Calu3 (cell line): Measurements from ENCODE around the genes C22orf42, BPIFC and TIMP3.

- PRO-cap, result no peak
Observed at GRCh38 chr22:31087673-31088161, 6.6 kb downstream of the SMTN start.

- PRO-cap, result no peak
Observed at GRCh38 chr22:31108037-31108242, 572 bp upstream of the SELENOM start.

DNA sequence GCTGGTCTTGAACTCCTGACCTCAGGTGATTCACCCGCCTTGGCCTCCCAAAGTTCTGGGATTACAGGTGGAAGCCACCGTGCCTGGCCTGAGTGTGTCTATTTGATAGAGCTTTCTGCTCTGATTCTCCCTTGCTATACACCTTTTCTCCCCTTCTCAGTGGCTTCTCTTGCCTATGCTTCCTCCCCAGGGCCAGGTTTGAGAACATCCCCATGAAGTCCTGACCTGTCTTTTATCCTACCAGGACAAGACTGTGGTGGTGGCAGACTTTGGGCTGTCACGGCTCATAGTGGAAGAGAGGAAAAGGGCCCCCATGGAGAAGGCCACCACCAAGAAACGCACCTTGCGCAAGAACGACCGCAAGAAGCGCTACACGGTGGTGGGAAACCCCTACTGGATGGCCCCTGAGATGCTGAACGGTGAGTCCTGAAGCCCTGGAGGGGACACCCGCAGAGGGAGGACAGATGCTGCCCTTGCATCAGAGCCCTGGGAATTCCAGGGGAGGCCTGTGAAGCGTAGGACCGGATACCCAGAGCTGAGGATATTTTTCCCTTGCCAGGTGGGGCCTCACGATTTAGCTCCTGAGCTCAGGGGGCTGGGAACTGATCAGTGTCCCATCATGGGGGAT, 19.9 kb downstream of the PIK3IP1 start:
- PRO-cap, result no peak

GRCh38 chr22:31344172-31345020, 1.8 kb downstream of the PATZ1 start:
- PRO-cap, result no peak

- PRO-cap, result no peak
Observed at GRCh38 chr22:31616750-31617346, 45.2 kb downstream of the PISD start.

- PRO-cap, result no peak
Observed at GRCh38 chr22:31621534-31621909, 40.5 kb downstream of the PISD start.

GRCh38 chr22:31682433-31683650, 20.8 kb upstream of the PISD start:
- PRO-cap, result no peak

DNA sequence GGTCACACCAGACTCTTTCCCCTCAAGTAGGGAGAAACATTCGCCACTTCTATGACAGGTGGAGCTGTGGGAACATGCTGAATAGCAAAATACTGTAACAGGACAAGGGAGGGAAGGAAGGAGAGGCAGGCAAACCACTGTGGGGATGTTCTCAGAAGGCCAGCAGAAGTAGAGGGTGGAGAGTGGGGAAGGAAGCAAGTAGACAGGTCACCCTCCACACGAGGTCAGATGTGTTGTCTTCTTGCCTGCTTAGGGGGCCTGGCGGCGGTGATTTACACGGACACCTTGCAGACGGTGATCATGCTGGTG, 39.7 kb downstream of the SLC5A1 start:
- PRO-cap, result no peak

DNA sequence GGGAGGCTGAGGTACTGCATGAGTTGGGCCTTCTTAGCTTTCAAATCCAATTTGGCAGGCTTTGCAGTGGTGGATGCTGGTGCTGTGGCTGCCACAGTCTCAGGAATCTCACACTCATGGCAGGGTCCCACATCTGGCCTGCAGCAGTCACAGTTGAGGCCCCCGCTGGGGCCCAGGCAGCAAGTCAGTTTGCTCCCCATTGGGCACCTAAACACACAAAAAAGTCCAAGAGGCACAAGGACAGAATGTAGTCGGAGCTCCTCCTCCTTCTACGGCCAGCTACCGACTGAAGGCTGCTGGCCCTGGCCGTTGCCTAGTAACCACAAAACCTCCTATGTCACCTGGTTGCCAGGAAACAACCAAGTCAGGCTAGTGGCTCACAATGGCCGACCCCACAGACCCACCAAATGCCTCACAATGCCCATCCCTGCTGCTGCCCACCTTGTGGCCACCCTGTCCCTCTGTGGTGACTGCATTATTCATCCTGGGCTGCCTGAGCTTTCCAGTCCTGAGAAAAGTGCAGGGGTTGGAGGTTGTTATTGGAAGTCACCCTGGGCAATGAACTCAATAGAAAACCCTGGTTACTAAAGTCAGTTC, at the start of gene C22orf42:
C22orf42 (minus strand) TSS at position 288 of the 597 bp plus-strand sequence.
- PRO-cap, result no peak

DNA sequence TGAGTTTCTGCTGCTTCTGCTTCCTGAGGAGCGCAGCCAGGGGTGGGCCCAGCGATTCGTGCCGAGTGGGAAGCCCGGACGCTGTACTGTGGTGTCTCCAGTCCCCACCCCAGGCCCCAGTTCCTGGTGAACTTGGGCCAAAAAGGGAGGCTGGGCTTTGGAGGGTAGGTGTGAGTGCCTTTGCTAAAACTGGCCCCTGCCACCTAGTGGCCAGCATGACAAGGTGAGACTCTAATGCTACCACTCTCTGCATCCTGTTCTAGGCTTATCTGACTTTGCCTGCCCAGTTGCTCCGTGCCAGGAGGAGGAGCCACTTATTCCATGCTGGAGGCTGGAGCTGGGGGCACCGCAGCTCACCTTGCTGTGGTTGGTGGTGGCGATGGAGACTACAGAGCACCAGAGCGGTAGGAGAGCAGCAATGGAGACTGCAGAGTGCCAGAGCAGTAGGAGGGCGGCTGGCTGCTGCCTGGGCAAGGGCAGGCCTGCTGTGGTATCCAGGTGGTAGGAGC, 2.1 kb upstream of the RFPL2 start:
- PRO-cap, result unidirectional peak, minus-strand start at position 122 of the sequence

- PRO-cap, result no peak
Observed at GRCh38 chr22:32232817-32233301, 22.3 kb downstream of the SLC5A4 start.

DNA sequence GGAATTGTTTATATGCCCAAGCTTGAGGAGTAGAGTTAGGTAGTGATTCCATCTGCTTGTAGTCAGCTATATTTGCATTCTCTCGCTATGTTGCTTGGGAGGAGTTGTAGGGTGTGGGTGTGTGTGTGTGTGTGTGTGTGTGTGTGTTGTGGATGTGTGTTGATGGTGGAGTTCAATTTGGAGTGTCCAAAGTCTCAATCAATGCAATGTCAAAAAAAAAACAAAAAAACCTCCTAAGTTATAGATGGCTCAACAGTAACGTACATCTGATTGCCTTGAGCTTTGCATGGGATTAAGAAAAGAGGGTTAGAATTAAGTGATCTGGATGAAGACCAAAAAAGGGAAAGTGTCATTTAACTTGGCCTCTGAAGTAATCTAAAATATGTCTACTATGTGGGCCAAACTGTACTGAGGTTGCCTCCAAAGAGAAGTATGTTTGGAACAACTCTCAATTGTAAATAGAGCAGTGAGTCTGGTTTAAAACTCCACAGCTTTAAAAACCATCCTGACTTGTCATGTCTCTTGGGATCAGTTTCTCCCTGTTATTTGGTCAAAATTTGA, 11.5 kb upstream of the RTCB start:
- PRO-cap, result no peak

DNA sequence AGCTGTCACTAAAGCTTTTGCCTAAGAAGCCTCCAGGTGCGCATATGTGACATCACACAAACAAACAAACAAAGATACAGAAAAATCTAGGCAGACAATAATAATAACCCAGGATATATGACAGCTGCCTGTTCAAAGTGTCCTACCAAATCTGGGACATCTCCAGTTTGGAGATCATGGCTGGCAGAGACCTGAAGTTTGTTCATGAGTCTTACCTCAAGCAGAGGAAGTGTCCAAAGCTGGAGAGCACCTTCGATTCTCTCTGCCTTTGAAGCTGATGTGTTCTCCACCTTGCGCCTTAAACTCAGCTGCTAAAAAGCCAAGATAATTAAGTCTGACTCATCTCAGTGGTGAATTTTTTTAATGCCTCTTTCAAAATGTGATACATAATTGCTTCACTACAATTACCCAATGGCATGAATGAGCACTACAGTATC, at the start of gene BPIFC:
BPIFC (minus strand) TSS at position 288 of the 437 bp plus-strand sequence.
- PRO-cap, result no peak

- PRO-cap, result no peak
Observed at GRCh38 chr22:32528311-32528763, 53.7 kb downstream of the FBXO7 start.

DNA sequence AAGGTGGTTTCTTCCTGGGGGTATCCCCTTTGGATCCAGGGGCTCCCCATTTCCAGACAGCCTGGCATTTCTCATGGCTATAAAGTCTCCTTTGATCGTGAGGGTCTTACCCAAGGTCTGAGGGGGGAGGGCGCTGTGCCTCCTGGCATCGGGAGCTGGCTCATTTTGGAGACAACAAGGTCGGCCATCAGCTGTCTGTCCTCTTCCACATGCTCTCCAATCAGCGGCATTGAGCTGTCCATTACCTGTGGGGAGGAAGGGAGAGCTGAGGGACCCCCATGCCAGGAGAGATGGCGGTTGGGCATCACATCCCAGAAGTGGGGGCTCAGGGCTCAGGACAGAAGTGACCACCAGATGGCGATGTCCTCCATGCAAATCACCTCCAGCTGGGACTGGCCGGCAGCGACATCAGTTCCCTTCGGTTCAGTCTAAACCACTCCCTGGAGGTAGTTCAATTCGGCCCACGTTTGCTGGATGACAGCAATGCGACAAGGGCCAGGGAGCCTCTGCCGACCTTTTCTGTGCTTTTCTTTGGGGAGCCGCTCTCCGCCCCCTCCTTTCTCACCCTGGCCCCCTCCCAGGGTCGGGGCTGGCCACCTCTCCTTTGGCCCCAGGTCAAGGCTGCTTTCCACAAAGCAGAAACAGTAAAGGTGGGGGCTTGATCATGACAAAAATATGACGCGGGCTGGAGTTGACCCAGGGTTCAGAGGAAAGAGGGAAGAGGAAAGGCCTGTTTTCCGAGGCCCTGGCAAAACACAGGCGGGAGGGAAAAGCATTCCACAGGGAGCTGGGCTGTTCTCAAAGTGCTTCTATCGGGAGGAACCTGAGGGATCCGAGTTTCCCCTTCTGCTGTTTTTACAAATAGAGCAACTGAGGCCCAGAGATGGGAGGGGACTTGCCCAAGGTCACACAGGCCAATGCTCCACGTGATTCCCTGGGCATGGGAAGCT, 54.4 kb downstream of the FBXO7 start:
- PRO-cap, result no peak

- PRO-cap, result no peak
Observed at GRCh38 chr22:32579713-32580512, 105.3 kb downstream of the FBXO7 start.

DNA sequence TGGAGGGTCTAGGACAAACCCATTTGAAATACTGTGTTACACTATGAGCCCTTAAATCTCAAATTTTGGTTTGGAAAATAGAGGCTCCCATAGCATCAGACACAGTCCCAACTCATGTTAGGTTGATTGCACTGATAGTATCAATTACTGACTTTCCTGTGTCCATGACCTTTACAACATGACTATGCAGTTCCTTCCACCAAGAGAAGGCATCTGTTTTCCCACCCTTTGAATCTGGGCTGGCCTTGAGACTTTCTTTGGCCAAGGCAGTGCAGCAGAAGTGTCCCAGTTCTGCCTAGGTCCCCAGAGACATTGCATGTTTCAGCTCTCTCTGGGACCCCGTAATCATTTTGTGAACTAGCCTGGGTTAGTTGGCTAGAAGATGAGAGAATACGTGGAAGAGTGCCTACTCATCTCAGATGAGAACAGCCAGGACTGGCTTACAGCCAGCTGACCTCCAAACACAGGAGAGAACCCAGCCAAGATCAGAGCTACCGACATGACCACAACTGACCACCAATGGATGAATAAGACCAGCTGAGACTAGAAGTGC, 145.0 kb downstream of the FBXO7 start:
- PRO-cap, result no peak

DNA sequence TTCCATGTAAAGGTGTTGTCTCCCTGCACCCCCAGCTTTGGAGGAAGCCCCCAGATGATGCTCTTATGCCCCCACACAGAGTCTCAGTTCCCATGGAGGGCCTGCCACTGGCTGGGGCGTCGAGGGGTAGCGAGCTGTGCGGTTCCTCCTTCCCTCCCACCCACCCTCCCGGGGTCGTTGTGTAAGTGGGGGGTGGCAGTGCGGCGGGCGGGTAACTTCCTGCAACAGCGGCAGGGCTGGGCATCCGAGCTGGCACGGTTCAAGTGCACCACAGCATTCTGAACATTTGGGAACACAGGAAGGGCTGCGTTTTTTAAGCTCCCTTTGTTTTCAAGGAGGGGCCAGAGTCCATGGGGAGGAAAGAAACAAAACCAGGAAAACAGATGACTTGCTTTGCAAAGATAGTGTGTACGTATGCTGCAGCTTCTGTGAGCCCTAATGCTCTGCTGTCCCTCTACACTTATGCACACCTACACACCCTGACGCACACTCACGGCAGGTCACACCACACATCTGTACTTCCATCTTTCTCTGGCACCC, 152.4 kb downstream of the FBXO7 start:
- PRO-cap, result no peak

DNA sequence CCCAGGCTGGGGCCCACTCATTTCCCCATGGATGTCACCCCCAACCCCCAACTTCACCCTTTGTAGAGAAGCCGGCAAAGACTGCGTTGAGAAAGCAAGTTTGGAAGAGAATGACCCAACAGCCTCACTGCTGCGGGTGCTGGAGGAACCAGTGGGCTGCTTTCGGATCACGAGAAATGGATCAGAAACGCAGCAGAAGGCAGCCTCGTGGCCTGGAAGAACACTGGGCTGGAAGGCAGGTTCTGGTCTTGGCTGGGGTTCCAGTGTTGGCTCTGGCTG, 37.2 kb upstream of the TIMP3 start:
- PRO-cap, result no peak

DNA sequence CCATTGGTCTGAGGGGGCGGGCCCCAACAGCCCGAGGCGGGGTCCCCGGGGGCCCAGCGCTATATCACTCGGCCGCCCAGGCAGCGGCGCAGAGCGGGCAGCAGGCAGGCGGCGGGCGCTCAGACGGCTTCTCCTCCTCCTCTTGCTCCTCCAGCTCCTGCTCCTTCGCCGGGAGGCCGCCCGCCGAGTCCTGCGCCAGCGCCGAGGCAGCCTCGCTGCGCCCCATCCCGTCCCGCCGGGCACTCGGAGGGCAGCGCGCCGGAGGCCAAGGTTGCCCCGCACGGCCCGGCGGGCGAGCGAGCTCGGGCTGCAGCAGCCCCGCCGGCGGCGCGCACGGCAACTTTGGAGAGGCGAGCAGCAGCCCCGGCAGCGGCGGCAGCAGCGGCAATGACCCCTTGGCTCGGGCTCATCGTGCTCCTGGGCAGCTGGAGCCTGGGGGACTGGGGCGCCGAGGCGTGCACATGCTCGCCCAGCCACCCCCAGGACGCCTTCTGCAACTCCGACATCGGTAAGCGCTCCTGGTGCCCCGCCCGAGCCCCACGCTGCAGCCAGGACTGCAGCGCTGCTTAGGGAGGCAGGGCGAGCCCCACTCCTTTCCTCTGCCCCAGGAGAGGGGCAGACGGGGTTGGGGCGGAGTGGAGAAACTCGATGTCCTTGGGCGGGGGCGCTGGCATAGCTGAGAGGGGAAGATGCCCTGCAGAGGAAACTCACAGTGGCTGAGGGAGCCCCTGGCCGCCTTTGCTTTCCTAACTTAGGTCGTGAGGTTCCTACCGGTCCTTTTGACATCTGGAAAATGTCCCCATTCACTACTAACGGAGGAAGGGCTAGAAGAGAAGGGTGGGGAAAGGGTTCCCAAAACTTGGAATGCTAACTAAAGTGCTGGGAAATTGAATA, at the start of gene TIMP3:
TIMP3 (plus strand) TSS at position 91 of the 894 bp plus-strand sequence.
- PRO-cap, result bidirectional peak, plus-strand start at position 91 of the sequence, minus-strand start outside the sequence; unidirectional peak, minus-strand start at position 493 of the sequence